Ishikawa (cell line): ENCODE measurements around the gene BMP7.

DNA sequence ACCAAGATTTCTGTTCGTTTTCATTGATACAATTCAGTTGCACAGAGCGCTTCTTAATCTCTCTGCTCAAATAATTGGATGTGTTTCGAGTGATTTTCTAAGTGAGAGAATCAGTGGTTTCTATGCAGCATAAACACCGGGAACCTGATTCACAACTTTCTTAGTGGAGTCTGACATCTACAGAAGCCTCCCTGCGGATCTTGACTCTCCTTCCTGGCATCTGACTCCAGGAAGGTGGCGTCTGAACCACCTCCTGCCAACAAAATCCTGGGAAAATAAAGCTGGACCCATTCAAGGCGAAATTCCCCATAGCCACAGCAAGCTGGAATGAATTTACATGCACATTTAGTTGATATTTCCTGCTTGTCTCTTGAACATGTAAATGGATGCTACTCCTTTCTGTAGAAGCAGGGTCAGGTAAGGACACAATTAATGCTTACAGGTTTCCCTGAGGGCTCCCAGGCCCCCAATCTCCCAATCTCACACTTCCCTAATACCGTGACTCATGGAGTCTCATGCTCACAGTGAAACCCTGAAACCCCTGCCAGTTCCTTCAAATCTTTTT, 197.3 kb upstream of the ZNF217 start:
- RRBS: no CpG with 5 or more reads among the region's 8 CpGs

DNA sequence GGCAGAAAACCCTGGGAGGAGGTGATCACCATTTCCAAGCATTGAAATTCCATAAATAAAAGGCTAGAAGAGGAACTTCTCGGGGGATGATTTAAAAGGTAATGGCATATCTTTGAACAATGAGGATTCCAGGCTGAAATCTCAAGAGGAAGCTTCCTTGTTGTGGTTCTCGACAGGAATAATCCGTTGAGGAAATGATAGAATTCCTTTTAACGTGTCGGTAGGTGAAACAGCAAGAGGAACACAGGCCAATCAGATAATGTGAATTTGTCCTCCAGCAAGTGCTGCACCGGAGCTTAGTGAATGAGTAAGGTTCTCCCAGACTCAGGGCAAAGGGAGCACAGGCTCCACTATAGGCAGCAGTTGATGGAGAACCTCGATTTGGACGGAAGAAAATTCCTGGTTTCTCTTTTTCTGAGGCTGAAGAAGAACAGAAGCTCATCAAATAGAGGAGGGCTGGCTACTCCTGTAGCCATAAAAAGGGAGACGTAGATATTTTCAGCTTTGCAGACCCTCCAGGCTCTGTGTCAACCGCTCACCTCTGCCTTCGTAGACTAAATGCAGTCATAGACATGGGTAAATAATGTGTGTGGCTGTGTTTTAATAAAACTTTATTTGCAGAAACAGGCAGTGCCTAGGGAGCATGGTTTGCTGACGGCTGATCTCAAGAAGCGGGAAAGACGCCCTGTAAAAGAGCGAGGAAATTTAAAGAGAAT, 172.1 kb downstream of the BCAS1 start:
- RRBS: no CpG with 5 or more reads among the region's 15 CpGs

DNA sequence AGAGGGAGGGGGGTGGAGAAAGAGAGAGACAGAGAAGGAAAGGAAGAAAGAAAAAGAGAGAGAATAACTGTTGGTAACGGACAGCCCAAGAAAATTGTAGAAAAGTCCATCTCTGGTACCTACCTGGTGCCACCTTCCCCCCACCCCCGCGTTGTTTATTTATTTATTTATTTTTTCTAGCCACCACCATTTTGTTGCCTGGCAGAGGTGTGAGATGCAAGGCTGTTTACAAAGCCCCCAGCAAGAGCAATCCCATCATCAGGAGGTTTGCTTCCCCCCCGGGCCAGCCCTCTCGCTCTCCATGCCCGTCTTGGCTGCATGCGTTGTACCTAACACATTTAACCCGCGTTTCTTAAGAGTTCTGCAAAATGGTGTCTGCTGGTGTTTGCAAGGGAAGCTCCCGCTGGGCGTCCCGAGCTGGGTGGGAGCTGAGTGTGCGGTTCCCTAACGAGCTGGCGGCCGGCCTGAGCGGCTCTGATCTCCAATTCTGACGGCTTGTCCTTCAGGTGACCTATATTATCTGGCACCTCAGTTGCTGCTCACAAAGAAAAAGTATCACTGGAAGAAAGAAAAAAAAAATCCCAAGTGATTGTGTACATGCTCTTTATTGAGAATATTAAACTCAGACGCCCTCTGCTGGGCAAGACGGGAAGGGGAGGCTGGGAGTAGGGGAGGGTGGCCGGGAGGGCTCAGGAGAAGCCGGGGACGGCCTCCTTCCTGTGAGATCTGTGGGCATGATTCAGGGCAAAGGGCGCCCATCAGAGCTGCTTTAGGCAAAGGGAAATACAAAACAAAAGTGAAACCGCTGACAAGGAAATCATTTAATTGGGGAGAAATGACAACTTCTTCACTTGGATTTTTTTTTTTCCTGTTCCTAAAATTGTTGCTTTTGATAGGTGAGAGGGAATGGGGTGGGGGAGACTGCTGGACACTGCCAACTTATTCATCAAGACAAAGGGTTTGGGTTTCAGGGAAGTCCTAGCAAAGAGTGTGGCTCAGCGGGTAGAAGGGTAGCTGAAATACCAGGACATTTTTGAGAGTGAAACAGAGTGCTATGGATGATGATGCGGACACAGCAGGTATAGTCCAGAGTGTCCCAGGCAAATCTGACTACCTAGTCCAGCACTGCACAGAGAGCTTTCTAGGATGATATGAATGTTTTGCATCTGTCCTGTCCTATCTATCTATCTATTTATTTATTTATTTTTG, 154.7 kb downstream of the BCAS1 start:
- RRBS: no CpG with 5 or more reads among the region's 27 CpGs

GRCh38 chr20:53941913-53942683, 128.3 kb downstream of the BCAS1 start:
- RRBS: no CpG with 5 or more reads among the region's 9 CpGs

- RRBS: no CpG with 5 or more reads among the region's 3 CpGs
These were observed 40.3 kb downstream of the CYP24A1 start for GRCh38 chr20:54133356-54133918.

DNA sequence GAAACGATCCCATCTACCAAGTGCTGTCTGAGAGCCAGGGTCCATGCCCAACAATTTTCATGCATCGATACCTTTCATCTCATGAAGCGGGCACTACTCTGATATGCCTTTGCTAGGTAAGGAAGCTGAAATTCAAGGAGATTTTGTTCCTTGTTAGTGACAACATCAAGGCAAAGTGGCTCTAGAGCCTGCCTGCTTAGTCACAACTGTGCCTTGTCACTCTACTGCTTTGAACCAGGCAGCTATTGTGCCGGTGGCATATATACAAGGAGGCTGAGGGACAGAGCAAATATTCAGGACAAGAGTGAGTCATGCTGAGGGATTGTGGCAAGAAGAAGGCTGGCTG, 59.4 kb downstream of the PFDN4 start:
- RRBS: no CpG with 5 or more reads among the region's 4 CpGs

DNA sequence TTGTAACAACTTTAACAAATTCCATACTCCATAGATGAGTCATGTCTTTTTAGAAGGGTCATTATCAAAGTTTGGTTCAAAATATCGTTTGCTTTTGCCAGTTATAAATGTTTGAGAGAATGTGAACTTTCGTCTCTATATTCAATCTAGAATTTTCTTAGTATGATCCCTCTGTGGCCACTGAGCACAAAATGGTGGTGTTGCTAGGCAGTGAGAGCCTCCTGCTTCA, 125.1 kb upstream of the DOK5 start:
- RRBS: no CpG with 5 or more reads among the region's 2 CpGs

GRCh38 chr20:56451998-56452825, 16.2 kb upstream of the RTF2 start:
- RRBS: no CpG with 5 or more reads among the region's 18 CpGs

DNA sequence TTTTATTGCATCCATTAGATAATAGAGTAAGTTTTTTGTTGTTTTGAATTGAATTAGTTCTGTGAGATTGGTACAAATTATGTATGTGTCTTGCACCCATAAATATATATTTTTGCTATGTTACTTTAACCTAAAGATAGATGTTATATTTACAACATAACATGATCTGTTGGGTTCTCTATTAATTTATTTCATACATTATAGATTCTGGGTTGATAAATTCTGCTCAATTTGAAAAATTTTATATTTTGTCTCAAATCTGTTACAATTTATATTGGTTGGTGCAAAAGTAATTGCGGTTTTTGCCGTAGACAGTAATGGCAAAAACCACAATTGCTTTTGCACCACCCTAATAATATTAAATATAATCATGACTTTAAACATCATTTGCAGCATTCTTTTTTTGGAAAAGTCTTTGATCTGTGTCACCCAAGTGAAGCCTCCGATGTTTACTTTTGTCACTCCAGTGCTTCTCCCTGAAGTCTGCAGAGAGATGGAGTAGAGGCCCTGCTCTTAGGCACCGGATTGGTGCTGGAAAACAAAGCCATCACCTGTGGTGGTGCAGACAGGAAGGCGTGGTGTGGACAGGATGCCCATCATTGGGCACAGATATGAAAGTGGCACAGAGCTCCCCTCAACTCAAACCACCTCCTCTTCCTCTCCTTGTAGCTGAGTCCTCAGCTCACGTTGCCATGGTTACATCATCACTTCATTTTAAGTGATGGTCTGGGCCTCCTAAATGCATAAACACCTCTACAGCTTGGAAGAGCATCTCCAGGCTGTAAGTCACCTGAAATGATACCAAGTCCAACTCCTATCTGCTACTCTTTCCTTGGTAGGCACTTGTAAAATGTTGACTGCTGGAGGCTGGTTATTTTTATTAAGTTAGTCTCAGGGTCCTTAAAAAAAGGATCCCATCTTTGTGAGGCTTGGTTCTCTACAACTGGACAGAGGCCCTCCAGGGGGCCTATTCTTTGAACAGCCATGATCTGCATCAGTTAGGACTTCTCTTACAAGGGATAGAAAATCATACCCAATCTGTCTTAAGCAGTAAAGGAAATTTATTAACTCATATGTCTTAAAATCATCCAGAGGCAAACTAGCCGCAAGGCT, 8.1 kb upstream of the RTF2 start:
- RRBS: no CpG with 5 or more reads among the region's 7 CpGs

DNA sequence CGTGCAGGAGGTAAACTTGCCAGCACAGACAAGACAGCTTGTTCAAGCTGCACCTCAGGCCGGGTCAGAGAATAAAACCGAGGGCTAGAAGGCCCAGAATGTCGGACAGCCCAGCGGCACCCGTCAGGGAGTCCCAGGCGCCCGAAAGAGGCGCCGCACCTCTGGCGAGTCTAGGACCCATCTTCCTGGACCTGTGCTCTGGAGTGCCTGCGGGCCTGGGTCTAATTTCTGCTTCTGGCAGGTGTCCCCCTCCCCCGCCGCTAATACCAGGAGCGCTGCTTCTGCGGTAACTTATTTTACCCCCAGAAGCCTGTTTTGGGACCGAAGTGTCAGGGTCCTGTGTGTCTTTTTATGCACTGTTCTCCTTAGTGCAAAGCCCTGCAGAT, 1.7 kb upstream of the TFAP2C start:
- RRBS: 71% methylated on average over 2 of the region's 17 CpGs

DNA sequence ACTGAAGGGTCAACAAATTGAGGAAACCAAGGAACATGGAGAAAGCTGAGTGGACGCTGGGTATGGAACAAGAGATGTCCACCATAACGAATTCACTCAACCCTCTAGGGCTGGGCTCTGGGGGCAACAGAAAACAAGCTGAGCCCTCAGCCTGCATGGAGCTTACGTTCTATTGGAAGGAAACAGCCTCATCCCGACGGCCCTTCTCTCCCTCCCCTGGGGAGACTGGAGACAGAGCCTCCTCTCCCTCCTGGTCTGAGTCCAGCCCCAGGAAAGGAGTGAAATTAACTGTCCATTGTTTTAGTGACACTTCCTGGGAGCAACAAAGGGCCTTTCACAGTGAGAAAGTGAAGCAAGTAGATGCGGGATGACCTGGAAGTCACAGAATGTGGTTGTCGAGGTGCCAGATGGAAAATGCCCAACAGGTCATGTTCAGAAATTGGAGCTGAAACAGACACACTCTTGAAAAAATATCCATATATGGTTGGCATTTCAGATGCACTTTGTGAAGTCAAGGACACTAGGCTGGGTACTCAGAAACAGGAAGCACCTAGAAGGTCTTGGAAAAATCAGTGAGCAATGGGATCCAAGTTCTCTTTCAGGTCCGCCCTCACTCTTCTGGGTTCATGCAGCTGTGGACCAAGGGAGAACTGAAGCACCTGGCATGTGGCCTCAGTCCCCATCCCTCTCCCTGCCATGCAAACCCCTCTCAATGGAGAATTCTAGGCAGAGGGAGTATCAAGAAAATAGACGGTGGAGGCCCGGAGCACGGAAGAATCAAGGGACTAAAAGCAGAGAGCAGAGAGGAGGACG, 77.9 kb downstream of the TFAP2C start:
- RRBS: 14% methylated on average over 2 of the region's 12 CpGs

DNA sequence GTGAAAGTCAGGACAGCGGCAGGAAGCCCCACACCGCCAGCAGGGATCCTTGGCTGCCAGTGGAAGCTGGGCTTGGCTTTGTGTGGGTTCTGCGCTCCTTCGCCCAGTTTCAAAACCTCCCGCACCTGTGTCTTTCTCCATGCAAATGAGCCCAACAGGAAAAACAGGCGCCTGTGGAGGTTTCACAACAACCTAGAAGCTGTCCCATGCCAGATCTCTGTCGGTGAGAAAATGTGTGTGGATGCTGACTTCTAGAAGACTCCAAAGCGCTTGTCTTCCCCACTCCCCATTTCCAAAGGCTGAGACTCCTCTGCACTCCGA, 291.6 kb downstream of the BMP7 start:
- RRBS: no CpG with 5 or more reads among the region's 9 CpGs

GRCh38 chr20:57043095-57043508, 223.3 kb downstream of the BMP7 start:
- RRBS: no CpG with 5 or more reads among the region's 4 CpGs

- RRBS: no CpG with 5 or more reads among the region's 14 CpGs
These were observed 15.8 kb downstream of the BMP7 start for GRCh38 chr20:57250447-57251334.

- RRBS: 7% methylated on average over 16 of the region's 56 CpGs
These were observed at the start of gene BMP7 for GRCh38 chr20:57266552-57267182. BMP7 (minus strand) TSS chr20:57266641.

DNA sequence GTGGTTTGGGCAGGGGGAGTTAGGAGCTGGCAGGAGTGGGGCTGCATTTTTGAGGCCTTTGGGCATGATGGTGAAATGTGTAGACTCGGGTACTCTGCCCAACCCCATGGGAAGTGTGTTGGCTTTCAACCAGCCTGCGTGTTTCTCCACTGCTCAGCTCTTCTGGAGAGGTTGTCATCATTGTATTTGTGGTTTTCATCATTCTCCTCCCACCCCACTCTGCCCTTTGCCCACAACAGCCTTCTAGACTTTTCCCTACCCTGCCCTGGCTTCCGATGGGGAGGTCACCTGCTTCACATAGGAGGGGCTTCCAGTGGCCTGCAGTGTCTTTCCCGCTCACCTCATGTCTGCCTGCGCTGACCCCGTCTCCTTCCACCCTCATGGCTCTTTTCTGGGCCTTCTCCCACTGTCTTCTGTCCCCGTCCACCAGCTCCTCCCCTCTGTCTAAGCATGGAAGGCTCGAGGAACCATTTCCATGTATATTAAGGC, 16.0 kb upstream of the RBM38 start:
- RRBS: no CpG with 5 or more reads among the region's 8 CpGs

GRCh38 chr20:57393624-57394675, 2.8 kb downstream of the RBM38 start:
- RRBS: no CpG with 5 or more reads among the region's 27 CpGs

DNA sequence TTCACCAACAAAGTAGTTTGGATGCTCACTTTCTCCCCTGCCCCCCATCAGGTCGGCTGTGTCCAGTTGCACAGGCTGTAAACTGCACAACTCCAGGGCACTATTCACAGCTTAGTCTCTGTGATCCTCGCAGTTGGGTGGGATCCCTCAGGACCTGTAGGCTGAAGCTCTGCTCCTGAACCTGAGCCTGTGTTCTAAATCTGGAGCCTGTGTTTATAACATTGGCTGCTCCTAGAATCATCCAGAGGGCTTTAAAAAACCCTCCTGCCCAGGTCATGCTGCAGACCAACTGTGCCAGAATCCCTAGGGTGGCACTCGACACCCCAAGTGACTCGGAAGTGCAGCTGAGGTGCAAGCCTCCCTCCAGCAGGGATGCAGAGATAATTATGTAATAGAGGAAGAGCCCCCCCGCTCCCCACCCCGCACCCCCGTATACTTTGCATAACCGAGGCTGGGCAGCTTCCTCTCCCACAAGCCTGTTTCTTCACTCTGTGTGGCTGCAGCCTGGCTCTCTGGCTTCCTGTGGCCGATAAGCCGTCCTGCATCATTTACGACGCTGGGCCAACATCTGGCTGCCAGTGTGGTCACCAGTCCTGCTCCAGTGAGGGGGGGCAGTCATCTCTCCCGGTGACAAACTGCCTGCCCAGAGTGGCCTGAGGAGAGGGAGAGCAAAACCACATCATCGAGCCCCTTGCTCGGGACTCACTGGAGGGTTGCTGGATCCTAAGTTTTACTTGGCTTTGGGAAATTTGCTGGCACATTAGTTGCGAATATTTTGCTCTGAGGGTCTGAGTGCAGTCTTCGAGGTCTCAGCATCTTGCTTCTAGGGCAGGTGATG, 59.1 kb downstream of the RBM38 start:
- RRBS: no CpG with 5 or more reads among the region's 17 CpGs

- RRBS: 11% methylated on average over 2 of the region's 14 CpGs
These were observed 51.8 kb downstream of the CTCFL start for GRCh38 chr20:57473069-57473692.

GRCh38 chr20:57694945-57695342, 14.9 kb downstream of the PMEPA1 start:
- RRBS: no CpG with 5 or more reads among the region's 9 CpGs